ENCODE results near the genes FAF1 and PODN.

- PRO-cap, result no peak
Measured at GRCh38 chr1:47507851-47508966, 70.4 kb downstream of the FOXD2 start.

GRCh38 chr1:48077873-48078304 is 80.7 kb upstream of the TRABD2B start:
- PRO-cap, result no peak

DNA sequence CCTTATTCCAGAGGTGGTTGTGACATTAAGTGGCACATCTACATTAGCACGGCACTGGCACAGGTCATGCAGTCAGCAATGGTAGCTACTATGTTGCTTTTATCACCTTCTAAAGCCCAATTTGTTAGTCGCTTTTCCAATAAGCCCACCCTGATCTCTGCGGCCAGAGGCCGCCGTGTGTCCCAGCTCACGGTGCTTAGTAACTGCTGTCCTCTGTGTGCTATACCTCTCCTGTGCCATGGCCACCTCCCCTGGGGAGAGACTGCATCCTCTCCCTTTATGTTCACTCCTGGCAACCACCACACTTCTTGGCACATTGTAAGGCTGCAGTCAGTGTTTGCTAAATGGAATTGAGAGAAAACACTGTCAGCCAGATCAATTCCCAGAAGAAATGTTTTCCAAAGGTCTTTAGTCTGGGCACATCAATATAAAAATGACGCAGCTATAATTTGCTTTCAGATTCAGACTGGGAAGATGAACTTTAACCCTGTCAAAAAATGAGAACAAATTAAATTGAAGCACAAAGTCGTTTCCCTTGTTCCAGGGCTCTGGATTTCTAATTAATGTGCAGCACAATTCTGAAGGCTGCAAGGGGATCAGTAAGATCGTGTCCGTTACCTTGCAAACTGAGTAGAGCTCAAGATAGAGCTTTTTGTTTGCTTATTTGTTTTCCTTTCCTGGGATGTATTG is 96.8 kb downstream of the BEND5 start:
- PRO-cap, result no peak

GRCh38 chr1:50873310-50873942 is 86.6 kb downstream of the FAF1 start:
- PRO-cap, result no peak

- PRO-cap, result bidirectional peak, plus-strand start at chr1:50960354, minus-strand start at chr1:50960244
Measured at GRCh38 chr1:50959425-50960491, at the start of gene FAF1. FAF1 (minus strand) TSS chr1:50960267.

- PRO-cap, result no peak
Measured at GRCh38 chr1:50977305-50977536, 7.2 kb downstream of the CDKN2C start.

DNA sequence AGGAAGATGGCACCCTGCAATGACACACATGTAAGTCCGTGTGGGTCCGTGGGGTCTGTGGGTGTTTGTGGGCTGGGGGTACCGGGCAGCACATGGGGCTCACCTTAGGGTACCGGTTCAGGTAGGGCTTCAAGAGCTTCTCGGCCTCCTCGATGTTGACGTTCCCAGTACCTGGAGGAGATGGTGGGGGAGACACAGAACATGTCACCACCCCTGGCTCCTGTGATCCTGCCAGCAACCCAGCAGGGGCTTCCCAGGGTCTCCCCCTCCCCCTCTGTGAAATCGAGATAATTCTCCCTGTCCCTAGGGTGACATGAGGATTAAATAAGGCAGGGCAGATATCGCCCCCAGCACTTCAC is 28.0 kb downstream of the TTC39A start:
- PRO-cap, result unidirectional peak, minus-strand start at position 264 of the sequence

GRCh38 chr1:51491660-51491859 is 27.5 kb downstream of the EPS15 start:
- PRO-cap, result no peak

DNA sequence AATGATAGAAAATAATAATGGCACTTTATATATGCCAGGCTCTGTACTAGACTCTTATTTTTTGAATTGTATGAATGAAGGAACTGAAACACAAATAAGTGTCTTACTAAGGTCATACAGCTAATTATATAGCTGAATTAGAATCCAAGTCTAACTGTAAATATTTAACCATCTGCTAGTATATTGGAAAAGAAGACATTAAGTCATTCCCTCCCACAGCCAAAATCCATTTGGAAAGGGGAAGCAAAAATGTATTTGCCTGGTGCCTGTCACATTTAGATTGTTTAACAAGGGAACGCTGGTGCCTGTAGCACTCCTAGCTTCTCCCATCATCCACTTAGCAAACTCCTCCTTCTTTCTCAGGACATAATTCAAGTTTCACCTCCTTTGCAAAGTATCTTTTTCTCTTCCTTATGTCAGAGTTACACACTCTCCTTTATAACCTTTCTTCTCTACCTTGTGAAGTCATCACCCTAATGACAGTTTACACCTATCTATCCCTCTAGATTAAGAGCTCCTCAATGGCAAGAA is 661 bp upstream of the EPS15 start:
- PRO-cap, result no peak

DNA sequence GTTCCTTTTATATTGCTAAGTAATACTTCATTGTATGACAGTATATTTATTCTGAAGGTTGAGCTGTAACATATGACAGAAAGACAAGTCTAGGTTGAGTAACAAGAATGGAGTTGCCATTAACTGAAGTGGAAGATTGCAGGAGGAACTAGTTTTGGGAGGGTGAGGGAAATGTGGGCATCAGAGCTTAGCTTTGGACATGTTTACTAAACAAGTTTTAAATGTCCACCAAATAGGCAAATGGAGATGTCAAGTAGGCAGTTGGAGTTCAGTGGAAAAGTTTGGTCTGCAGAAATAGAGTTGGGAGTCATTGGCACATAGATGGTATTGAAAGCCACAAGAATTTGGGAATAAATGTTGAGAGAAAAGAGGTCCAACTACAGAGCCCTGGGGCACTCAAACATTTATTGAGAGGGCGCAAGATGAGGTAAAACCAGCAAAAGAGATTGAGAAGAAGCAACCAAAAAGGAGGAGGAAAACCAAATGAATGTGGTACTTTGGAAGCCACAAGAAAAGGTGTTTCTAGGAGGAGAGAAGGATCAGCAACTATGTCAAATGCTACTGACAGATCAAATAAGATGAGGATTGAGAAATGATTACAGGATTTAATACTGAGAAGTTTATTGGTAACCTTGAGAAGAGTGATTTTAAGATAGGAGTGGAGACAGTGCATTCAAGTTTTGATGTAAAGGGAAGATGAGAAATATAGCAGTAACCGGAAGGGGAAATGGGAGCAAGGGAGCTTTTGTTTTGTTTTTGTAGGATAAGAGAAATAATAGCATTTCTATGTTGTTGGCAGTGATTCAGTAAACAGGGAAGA is 56.0 kb downstream of the OSBPL9 start:
- PRO-cap, result no peak

DNA sequence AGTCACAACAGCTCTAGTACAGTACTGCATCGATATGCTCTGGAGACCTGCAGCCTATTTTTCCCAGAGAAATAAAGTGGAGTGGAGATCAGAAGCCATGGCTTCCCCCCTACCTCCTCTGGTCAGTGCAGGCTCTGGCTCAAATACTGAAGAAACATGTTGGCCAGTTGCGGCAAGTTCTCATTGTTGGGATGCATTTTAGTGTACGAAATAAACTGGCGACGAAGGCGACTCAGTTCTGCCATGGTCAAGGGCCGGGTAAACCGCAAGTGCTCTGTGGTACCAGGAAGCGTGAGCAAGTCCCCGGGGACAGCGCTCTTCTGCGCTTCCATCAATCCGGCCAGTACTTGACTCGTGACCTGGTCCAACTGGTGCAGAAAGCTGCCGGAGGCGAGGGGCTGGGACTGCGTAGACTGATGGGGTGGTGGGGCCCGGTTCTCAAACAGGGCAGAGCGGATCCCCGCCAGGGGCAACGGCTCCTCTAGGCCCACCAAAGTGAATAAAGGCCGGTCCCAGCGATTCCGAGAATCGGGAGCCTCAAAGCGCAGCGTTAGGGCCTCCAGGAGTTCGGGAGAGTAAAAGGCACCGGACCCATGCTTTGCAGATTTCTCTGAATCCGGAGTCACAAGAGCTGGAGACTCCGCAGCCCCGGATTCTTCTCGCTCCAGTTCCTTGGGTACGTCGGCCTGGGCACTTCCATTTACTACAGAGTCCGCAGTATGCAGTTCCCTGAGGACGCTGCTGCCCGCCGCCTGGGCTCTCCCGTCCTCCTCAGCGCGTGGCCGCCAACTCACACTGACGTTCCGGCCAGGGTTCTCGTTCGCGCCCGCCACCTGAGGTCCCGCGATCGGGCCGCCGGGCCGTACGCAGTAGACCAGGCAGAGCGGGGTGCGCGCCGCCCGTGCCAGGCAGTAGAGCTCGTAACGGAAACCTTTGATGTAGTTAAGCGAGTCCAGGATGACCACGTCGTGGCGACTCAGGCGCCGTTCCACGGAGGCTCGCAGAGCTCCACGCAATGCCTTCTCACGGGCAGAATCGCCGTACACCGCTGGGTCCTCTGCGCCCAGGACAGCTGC is 697 bp downstream of the KTI12 start:
- PRO-cap, result unidirectional peak, plus-strand start at position 376 of the sequence

DNA sequence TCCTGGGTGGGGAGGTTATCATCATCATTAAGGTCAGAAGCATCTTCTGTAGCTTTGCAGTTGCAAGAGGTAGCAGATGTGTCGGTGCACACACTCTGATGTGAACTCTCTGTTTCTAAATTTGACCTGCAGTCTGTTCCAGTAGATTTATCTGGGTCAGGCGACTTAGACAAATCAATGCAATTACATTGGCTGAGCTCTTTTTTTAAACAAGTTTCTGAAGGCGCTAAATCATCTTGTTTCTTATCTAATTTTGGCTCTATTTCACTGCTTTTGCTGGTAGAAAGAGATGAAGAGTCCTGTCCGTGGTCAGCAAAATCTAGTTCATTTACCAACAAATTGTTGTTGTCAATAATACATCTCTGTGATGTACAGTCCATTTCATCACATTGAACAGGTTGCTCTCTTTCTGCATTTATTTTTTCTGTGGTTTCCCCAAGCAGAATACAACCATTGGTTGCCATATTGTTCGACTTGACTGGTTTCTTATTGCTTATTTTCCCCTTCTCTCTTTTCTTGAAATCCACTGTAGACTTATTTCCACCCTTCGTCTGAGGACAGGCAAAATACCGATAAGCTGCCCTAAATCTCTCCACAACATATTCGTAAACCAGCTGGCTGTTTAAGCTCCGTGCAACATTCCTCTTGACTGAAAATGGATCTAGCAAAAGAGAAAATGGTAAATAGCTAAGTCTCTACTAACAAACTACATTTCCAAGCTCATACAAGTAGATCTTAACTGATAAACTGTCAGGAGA is 70.7 kb downstream of the PRPF38A start:
- PRO-cap, result no peak

GRCh38 chr1:52651942-52652492 is 19.0 kb downstream of the SHISAL2A start:
- PRO-cap, result no peak

DNA sequence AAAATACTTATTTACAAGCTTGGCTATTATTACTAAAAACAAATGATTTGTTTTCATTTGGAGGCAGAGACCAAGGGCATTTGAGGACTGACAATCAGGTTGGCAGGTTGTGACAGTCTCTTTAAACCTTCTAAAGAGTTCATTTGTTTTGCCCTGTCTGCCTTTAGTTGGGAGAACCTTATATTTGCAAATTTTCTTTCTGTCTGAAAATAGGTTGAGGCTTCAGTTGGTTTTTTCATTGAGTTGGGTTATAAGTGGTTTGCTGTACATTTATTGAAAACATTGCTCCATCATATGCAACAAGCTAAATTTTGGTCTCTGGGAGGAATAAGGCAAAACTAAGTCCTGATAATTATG is 1.3 kb downstream of the ZYG11B start:
- PRO-cap, result no peak

GRCh38 chr1:53061324-53062344 is at the start of gene PODN:
PODN (plus strand) TSS chr1:53062213.
- PRO-cap, result bidirectional peak, plus-strand start at chr1:53062213, minus-strand start at chr1:53062087

DNA sequence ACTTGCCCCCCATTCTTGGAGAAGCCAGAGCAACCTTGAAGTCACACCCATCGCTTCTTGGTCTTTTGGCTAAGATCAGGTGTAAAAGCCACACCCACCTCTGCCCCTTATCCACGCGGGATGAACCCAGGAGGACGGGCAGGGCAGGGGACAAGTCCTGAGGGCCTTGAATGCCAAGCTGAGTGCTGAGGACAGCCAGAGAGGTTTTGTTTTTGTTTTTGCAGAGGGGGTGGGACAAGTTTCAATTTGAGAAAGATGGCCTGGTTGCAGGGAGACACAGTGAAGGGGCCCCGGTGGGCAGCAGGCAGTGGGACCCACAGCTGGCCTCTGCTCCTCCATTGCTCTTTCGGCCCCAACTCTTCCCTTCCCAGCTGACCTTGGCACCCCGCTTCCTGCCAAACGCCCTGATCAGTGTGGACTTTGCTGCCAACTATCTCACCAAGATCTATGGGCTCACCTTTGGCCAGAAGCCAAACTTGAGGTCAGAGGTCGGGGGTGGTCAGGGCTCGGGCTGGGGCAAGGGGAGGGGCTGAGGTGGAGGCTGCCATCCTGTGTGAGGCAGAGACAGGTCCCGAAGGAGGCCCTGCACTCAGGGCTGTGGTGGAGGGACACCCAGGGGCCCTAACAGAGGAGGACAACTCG is 13.6 kb downstream of the PODN start:
- PRO-cap, result no peak

GRCh38 chr1:53082259-53082861 is 20.3 kb downstream of the PODN start:
- PRO-cap, result no peak

DNA sequence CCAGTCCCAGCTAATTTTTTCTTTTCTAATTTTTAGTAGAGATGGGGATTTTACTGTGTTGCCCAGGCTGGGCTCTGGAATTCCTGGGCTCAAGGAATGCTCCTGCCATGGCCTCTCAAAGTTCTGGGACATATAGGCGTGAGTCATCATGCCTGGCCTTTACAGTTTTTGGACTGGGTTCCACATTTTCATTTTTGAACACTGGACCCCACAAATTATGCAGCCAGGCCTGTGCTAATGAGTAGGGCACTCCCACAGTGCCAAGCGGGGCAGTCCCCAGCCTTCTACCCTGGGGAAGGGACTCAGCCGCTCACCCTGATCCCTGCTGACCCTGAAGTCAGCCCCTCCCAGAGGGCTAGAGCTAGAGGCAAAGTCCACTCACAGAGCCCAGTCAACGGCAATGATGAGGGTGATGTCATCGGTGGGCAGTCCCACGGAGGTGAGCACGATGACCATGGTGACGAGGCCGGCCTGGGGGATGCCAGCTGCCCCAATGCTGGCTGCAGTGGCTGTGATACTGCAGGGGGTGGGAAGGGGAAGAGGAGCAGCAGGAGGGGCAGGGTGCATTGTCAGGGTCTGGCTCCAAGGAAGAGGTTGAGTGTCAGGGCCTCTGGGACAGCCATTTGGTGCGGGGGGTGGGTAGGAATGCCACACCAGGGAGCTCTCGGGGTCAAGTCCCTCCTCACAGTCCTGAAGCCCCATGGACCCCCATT is 27.6 kb downstream of the PODN start:
- PRO-cap, result no peak

- PRO-cap, result no peak
Measured at GRCh38 chr1:53094573-53095243, 32.7 kb downstream of the PODN start.

DNA sequence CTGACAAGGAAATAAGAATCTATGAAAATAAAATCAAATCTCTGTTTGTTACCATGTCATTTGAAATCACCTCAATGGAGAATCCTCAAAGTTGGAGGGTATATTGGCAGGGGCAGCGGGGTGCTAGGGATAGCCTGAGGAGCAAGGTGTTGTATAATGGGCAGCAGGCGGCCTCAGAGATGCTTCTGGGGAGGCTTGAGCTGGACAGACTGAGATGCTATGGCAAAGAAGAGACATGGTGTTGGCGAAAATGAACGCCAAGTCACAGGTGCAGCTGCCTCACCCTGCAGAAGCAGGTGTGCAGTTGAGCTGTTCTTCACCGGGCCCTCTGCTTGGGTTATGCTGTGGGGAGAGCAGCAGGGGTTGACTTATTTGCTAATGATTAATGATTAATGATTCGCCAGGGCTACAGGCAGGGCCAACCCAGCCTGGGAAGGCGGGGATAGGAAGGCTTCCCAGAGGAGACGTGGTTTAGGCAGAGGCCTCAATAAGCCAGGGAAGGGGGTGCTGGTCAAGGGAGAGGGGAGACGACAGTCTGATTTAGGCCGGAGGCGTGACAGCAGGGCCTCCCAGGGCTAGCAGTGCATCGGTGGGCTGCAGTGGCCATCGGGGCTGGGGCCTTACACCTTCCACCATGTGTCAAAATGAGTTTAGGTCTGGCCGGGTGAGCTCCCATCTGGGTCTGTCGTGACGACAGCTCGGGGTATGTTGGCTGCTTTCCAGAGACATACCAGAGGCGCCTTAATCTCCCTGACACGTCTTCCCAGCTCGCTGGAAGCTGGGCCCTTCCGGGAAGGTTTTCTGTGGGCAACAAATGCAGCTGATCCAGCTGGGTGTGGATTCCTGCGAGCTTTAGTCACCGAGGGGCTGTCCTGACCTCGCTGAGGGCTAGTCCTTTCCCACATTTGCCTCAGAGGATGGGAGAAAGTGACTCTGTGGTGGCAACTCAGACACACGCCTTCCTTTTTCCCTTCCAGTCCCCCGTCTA is 3.5 kb upstream of the SLC1A7 start:
- PRO-cap, result bidirectional peak, plus-strand start at position 913 of the sequence, minus-strand start at position 788 of the sequence